Metastatic Pancreatic Carcinoma in the Ovary (tissue), 1 donor: ENCODE measurements around the gene CDYL.

- PRO-cap: unidirectional peak, minus-strand start at chr6:4647714; unidirectional peak, minus-strand start at chr6:4647796
These were observed 128.8 kb upstream of the CDYL start for GRCh38 chr6:4647271-4647955.

GRCh38 chr6:4775964-4777027 lies at the start of gene CDYL:
Gene CDYL, plus strand, starts transcription at chr6:4776404.
- PRO-cap: bidirectional peak, plus-strand start at chr6:4776428, minus-strand start at chr6:4776266; bidirectional peak, plus-strand start at chr6:4776936, minus-strand start at chr6:4776935

GRCh38 chr6:4935252-4935992 lies 68.4 kb downstream of the RPP40 start:
- PRO-cap: no peak

DNA sequence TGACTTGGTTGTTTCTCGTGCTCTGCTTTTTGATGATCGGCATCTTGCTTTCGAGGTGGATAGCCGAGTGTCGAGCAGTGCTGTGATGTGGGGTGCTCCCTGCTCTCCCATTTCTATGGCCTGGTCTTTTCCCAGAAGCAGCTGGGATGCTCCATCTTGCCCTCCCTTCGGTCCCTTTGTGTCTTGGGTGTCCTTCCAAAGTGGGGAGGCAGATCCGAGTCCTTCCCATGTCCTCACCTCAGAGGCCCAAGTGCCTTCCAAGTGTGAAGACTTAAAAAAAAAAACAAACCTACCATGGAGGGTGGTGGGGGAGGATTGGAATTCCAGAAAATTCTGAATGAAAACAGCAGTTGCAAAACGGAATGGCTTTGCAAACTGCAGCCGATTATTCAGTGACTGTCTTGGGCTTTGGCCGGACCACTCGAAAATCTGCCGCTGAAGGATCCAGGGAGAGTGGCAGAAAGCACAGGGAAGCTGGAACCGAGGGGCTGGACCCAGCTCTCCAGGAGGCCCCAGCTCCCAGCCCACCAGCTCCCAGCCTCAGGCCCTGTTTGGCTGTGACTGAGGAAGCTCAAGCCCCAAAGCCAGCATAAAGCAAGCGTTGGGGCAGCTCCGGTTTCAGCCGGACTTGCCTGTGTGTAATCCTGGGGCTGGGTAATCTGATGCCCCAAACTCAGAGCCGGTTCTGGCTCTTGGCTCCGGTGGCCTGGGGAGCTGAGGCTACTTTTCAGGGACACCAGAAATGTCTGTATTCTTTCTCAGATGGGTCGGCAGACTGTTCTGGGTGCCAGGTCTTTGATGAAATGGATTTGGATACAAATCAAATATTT lies 30.0 kb downstream of the RPP40 start:
- PRO-cap: no peak

- PRO-cap: no peak
These were observed 361.5 kb downstream of the NRN1 start for GRCh38 chr6:5645294-5645630.

- PRO-cap: no peak
These were observed 85.4 kb upstream of the LY86 start for GRCh38 chr6:6503129-6503569.

DNA sequence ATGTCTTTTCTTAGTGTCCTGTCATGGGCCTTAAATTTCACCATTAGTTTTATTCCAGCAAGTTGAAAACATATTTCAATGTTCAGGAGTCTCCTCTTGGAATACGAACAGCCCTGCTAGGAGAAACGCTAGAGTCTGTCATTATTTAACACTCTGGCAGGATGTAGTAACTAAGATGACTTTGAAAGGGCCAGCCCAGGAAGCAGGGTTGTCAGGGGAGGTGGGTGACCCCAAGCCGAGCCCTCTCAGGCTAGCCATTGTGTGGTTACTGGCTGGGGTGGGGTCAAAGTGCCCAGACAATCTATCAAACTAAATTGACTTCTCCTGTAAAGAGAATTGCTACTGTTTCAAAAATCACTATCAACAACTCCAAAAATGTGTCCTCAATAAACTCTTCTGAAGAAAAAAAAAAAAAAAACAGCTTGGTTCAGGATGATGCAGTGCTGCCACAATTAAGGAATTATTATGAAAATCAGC lies 67.8 kb downstream of the LY86 start:
- PRO-cap: no peak

GRCh38 chr6:6689273-6689896 lies 100.9 kb downstream of the LY86 start:
- PRO-cap: no peak

GRCh38 chr6:6724182-6725175 lies 136.0 kb downstream of the LY86 start:
- PRO-cap: unidirectional peak, plus-strand start at chr6:6724428; unidirectional peak, plus-strand start at chr6:6724835

DNA sequence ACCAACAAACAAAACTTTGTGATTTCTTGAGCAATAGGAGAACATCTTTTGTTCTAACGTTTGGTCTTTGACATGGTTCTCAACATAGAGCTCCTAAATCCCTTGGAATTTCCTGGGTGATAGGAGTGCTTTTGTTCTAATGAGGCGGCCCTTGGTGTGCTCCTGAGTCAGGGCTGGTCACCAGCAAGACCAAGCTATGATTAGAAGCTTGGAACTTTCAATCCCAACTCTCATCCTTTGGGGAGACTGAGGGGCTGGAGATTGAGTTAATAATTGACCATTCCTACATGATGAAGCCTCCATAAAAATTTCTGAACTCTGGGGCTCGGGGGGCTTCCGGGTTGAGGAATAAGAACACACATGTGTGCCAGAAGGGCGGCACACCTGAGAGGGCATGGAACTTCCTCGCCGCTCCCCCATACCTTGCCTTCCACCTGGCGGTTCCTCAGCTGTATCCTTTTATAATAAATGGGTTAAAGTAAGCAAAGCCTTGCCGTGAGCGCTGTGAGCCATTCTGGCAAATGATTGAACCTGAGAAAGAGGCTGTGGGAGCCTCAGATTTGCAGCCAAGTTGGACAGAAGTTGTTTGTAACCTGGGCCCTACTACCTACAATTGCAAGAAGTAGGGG lies 164.7 kb downstream of the LY86 start:
- PRO-cap: no peak

DNA sequence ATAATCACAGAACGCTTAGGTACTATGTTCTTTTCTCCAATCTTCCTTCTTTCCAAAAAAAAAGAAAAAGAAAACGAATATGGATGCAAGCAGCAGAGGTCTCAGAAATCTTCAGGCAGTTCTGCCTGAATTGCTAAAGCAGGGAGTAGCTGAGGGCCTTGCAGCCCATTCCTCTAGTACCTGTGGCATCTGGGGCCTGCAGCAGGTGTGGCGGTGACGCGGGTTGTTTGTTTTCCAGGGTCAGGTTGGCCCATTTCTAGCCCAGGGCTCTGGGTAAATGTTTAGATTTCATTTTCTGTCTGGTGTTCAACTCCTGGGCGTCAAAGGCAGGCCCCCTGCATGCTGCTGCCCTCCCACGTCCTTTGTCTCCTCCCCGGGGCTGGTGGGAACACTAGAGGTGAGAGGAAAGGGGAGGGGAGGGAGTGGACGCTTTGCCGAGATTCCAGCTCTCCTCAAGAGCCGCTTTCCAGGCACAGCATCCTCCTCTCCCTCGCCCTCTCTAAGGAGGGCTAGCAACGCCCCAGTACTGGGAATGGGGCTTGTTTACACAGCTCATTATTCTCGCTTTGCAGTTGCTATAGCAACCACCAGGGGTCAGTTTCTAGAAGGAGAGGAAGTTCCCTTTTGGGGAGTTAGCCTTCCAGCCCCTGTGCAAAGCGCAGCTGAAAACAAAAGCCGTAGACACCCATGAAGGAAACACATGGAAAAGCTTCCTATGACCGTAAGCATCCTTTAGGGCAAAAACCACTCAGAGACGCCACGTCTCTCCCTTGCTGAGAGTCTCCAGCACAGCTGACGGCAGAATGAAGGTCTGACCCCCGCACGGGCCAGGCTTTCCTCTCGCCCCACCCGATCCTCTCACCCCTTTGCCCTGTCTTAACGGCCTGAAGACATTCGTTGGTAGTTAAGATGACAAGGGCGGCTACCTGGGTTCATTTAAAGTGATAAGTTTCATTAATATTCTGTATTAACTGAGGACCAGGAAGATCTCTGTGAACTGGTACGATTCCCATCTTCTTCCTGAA lies 170.6 kb downstream of the LY86 start:
- PRO-cap: no peak

GRCh38 chr6:6891001-6891853 lies 216.5 kb upstream of the RREB1 start:
- PRO-cap: no peak

DNA sequence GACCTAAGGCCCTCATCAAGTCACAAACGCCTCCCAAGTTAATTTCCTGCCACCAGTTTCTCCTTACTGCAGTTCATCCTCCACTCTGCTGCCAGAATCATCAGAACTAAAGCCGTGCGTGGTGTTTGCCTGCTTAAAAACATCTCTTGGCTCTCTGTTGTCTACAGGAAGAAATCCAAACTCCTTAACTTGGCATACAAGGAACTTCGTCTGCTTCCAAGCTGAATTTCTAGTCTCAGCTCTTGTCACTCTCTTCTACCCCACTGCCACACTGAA lies 8.2 kb downstream of the RREB1 start:
- PRO-cap: no peak

DNA sequence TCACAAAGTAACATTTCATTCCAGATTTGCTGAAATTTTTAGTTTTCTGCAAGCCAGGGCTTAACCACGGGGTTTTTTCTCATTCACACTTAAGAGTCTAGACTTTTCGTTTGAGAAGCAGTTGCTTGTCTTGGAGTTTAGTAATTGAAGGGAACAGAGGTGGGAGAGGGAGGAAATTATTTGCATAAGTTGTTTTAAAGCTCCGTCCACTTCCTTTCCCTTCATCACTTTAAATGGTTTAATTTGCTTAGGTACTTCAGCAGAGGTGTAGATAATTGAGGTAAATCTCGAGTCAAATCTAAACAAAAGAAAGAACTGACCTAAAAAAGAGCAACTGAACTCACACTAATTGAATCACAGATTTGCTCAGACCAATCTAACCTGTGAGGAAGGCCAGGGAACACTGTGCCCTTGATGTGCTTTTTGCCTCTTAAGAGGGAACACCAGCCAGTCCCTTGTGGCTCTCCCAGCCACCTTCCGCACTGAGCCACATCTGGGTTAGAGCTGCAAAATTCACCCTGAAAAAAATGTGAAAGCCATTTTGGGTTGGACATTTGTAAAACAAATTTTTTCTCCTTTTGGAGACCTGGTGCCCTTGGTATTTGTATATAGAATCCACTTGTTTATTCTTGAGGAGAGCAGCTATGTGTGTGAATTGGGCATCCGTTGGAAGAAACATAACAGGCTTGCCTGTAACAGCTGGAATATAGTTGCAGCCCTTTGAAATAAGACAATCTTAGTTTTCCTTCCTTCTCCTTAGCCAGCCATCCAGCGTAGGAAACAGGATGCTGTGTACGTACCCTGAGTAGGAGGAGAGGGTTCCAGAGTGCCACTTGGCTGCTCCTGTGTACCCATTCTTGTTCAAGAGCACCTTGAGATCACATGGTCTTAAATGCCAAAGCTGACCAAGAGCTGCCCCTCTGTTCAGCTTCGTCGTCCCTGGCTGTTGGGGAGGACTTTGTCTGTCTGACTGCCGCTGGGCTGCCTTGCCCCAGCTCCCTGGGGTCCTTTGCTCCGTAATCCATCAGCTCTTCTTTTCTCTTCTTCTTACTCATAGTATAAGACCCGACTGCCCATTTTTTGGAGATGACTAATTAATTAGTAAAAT lies 48.6 kb downstream of the RREB1 start:
- PRO-cap: no peak

DNA sequence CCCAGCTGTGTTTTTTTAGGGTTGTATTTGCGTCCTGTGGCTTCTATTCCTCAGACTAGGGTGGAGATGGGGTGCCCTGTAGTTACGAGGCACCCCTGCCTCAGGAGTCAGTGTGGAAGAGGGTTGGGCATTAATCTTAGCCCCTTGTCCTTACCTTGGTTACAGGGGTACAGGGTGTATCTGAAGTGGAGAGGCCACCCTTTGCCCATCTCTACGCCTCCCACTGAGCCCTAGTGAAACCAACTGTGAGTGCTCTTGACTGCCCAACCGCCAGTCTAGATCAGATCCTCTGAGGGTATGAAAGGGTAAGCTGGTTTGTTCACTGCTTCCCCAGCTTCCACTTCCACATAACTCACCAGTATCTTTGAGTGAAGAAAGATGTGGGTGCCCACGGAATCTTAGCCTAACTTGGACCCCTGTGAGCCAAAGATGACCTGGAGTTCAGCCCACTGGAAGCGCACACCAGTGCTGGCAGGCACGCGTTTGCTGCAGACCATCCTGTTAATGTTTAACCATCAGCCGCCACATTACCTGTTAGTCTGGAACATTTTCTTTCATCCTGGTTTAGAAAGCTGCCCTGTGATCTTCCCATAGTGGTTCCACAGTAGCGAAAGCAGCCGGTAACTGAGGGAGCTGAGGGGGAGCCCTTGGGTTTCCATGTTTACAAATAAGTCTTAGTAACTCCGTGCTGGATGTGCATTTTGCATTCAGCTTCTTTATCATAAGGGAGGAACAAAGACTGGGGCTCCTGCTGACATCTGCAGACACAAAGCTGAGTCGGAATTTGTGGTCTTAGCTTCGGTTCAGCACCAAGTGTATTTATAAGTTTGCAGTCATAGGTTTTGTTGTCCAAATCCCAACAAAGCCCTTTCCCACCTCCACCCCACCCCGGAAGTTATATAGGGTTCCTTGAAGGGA lies 71.2 kb downstream of the SSR1 start:
- PRO-cap: bidirectional peak, plus-strand start at position 557 of the sequence, minus-strand start at position 485 of the sequence

DNA sequence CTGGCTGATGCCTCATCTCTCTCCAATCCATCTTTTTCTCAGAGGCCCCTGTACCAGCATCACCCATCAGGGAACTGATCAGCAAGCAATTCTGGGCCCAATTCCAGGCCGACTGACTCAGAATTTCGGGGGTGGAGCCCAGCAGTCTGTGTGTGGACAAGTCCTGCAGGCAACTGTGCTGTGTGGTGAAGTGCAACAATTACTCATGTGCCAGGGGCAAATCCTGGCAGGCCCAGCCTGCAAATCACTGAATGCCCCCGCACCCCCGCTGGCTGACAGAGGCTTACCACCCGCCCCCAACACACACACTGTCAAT lies 45.6 kb downstream of the SSR1 start:
- PRO-cap: no peak

- PRO-cap: no peak
These were observed 45.2 kb downstream of the SSR1 start for GRCh38 chr6:7267796-7268223.

GRCh38 chr6:7389149-7389590 lies 372 bp downstream of the CAGE1 start:
- PRO-cap: bidirectional peak, plus-strand start at chr6:7389461, minus-strand start at chr6:7389392

DNA sequence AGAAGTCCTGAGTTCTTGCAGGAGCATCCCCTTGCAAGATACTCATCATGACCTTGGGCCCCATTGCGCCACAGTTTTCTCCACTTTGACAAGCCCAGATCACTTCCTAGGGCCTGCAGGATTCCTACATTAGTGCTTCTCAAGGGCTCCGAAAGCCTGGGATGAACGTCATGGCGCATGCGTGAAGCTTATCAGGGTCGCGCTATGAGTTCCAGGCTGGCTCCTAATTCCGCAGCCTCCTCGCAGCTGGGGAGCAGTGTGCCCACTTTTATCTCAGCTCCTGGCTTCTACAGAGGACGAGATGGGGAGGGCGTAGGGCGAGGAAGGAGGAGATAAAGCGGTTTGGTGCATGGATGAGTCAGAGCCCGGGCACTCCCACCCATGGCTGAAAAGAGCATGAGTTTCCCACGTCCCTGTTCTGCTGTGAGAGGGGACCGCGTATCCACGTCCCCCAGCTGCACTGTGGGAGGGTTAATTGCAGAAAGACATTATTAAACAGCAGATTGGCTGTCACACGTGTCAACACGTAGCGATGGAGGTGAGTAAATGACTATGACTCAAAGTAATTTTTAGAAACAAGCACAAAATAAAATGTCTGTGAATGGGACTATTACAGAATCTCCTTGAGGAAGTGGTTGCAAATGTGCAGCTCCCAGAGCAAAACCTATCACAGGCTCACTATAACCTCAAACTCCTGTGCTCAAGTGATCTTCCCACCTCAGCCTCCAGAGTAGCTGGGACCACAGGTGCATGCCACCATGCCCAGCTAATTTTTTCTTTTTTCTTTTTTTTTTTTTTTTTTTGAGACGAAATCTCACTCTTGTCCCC lies 72.9 kb upstream of the DSP start:
- PRO-cap: no peak

DNA sequence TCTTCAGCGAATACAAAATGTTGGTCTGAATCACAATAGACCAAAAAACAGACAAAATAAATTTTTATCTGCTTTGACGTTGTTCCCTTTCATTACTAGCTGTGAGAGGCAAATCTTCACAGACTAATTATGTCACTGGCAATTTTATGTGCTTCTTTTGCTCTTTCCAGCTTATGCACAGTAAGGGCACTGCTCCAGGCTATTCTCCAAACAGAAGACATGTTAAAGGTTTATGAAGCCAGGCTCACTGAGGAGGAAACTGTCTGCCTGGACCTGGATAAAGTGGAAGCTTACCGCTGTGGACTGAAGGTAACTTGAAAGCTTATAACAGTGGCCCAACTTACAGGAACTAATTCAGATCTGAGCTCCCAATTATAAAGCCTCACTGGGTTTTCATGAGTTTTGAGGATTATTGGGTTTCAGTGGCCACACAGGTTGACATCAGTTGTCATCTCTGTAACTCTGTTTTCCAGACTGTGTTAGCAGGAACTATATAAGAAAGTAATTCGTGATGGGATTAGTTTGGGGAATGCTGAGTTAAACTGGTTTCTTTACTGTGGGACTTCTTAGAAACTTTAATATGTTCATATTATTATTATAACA lies 15.4 kb upstream of the SNRNP48 start:
- PRO-cap: no peak